Neural progenitor cell (in vitro differentiated cells): Measurements from ENCODE around the genes PTGDS, ENTPD2 and DPP7.

- RAMPAGE, long total RNA, result no peak
Observed at GRCh38 chr9:136602947-136603580, 57.2 kb upstream of the NOTCH1 start.

- RAMPAGE, long total RNA, result no peak
Observed at GRCh38 chr9:136603647-136604687, 58.1 kb upstream of the NOTCH1 start.

- RAMPAGE, long total RNA, result no peak
Observed at GRCh38 chr9:136671516-136672392, 9.0 kb downstream of the EGFL7 start.

DNA sequence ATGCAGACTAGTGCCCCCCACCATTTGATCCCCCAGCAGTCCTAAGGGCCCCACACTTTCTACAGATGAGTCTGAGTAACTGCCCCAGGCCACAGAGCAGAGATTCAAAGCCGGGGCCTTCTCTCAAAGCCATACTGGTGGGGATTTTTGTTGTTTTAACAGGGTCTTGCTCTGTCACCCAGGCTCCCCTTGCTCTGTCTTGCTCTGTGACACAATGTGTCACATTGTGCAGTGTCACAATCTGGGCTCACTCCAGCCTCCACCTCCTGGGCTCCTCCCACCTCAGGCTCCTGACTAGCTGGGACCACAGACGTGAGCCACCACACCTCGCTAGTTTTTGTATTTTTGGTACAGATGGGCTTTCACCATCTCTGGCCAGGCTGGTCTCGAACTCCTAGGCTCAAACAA is 8.7 kb downstream of the AGPAT2 start:
- RAMPAGE, long total RNA, result no peak

GRCh38 chr9:136788449-136789114 is 2.6 kb upstream of the TMEM141 start:
- RAMPAGE, long total RNA, result no peak

DNA sequence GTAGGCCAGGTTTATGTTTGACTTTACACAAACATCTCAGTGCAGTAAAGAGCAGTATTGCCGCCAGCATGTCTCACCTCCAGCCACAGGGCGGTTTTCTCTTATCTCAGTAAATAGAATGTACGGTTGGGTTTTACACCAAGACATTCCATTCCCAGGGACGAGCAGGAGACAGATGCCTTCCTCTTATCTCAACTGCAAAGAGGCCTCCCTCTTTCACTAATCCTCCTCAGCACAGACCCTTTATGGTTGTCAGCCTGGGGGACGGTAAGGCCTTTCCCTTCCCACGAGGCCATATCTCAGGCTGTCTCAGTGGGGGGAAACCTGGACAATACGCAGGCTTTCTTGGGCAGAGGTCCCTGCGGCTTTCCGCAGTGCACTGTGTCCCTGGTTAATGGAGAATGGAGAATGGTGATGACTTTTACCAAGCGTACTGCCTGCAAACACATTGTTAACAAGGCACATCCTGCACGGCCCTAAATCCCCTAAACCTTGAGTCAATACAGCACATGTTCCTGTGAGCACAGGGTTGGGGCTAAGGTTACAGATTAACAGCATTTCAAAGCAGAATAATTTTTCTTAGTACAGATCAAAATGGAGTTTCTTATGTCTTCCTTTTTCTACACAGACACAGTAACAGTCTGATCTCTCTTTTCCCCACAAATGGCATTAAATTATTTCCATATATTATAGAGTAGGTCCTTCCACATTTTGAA is 1.9 kb upstream of the TMEM141 start:
- RAMPAGE, long total RNA, result no peak

DNA sequence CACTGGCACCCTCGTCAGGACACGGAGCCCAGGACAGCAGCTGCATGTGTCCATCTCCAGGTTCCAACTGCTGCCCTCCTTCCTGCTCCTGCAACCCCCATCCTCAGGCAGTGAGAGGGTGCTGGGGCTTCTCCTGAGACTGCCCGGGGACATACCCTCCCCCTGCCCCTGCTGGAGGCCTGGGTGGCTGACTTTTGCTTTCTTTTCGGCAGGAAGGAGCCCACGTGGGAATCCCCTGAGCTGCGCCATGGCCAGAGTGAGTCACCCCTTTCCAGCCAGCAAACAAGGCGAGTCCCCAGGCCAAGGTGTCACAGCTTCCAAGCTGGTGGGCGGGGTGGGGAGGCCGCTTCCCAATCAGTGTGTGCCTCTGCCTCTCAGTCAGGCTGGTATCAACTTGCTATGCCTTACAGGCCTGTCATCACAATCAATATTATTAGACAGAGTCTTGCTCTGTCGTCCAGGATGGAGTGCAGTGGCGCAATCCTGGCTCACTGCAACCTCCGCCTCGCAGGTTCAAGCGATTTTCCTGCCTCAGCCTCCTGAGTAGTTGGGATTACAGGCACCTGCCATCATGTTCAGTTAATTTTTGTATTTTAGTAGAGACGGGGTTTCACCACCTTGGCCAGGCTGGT is 3.7 kb upstream of the TRAF2 start:
- RAMPAGE, long total RNA, result no peak

- RAMPAGE, long total RNA, result no peak
Observed at GRCh38 chr9:136900821-136901426, 14.6 kb downstream of the TRAF2 start.

- RAMPAGE, long total RNA, result no peak
Observed at GRCh38 chr9:136902368-136902947, 16.1 kb downstream of the TRAF2 start.

DNA sequence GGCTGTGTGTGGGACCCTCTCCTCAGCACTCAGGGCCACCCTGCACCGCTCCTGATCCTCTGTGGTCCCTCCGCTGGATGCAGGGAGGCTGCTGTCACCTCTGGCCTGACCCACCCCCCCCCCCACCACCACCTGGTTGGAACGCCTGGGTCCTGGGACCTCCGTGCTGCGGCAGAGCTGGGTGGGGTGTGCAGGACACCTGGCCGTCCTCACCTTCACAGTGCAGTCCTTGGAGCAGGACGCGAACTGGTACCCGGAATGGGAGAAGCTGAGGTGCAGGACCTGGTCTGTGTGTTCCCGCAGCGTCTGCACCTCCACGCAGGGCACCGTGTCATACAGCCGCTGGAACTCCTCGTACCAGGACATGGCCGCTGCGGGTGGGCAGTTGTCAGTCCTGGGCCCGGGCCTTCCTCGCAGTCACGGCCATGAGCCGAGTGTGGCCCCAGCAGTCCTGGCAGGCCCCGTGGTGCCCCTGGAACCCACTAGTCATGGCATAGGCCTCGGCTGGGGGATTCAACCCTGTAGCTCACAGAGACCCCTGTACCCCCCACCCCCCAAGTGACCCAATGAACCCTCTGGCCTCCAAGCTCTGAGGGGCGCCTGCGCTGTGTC is 1.3 kb downstream of the FBXW5 start:
- RAMPAGE, long total RNA, result no peak

- RAMPAGE, long total RNA, result no peak
Observed at GRCh38 chr9:136977116-136977915, at the start of gene PTGDS. PTGDS (plus strand) TSS chr9:136977504.

GRCh38 chr9:136995526-136996191 is 709 bp downstream of the CLIC3 start:
- RAMPAGE, long total RNA, result no peak

DNA sequence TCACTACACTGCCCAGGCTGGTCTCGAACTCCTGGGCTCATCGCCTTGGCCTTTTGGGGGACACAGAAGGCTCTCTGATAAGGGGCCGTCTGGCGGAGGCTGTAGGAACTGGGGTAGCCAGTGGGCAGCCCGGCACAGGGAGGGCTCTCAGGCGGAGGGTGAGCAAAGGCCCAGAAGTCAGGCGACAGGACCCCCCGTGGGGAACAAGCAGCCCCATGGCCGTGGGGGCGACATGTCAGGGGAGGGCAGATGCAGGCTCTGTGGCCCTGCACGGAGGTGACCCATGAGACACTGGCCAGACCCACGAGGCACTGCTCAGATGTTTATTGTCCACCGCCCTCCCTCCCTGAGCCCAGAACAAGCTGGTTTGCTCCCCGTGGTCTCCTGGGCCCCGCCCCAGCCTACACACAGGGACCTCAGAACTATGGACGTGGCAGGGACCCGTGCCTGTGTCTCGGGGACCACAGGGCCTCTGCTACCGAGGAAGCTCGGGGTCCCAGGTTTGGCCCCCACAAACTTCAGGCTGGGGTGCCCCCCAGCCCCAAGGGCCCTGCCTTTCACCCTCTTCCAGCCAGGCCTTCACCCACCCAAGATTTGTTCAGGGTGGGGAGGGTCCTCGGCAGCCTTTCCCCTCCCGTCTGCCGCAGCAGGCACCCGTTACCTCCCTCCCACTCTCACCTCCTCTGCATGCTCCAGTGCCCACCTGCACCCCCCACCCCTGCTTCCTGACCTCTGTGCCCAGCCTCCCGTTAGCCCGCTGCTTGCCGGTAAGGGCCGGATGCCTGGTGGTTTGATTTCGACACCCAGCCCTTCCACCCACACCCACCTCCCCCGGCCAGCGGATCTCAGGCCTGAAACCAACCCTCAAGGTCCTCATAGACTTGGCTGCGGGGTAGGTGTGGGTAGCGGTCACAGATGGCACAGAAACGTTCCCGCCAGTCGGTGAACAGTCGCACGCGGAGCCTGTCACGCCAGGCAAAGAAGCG is 1.7 kb downstream of the FUT7 start:
- RAMPAGE, long total RNA, result no peak

DNA sequence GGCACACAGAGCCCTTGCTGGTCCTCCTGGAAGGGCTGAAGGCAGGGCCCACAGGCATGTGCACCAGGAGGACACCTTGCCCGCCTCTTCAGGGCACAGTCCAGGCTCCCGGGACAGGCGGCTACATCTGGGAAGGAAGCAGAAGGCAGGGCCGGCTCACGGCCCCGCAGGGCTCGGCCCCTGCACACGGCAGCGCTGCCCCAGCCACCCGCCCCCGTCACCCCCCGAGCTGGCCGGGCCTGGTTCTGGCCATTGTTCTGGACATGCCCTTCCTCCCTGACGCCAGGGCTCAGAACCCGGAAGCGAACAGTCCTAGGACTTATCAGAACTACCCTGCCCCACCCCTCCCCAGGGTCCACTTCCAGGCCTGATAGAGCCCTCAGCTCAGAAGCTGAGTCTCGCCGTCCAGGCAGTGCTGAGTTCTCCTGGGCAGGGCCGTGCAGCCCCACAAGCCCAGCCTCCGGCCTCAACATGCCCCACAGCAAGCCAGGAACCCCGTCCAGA is 3.0 kb downstream of the NPDC1 start:
- RAMPAGE, long total RNA, result no peak

GRCh38 chr9:137053605-137054572 is at the start of gene ENTPD2:
ENTPD2 (minus strand) TSS chr9:137054061.
- RAMPAGE, long total RNA, result no peak

DNA sequence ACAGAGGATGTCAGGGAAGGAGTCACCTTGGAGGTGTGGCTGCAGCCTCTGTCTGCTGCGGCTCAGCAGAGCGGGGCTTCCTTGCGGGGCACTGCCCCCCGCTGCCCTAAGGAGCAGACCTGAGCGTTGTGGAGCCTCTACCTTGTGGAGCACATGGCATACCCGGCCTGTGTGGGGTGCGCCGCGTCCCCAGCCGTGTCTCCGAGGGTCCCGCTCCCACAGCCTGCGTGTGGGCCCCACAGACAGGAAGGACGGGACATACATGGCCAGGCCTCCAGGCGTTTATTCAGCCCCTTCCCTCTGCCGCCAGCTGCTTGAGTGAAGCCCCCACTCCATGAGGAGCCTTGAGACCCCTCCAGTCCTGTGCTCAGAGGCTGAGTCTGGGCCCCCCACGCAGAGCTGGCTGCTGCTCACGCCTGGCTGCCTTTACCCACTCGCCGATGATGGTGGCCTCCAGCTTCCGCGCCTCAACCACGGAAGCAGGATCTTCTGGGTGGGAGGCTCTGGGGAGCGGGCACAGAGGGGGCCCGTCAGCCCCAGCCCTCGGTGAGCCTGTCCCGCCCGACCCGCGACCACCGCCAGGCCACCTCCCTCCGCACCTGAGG is 4.2 kb downstream of the DPP7 start:
- RAMPAGE, long total RNA, result no peak

GRCh38 chr9:137113735-137114891 is at the start of gene DPP7:
DPP7 (minus strand) TSS chr9:137114733.
- RAMPAGE, long total RNA, result no peak

DNA sequence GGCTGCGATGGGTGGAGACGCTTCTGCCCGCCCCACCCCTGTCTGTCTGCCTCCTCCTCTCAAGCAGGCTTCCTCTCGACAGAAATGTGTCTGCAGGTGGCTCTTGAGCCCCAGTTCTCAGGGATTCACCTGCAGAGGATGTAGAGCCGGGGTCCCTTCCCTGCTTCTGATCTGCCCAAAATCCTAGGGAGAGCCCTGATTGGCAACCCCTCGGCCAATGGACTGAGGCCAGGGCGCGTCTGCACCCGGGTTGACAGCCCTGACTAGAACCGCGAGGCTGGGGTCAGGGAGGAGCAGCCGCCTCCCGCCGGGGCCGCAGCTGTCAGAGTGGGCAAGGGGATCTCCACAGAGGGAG is 2.5 kb upstream of the GRIN1 start:
- RAMPAGE, long total RNA, result no peak

DNA sequence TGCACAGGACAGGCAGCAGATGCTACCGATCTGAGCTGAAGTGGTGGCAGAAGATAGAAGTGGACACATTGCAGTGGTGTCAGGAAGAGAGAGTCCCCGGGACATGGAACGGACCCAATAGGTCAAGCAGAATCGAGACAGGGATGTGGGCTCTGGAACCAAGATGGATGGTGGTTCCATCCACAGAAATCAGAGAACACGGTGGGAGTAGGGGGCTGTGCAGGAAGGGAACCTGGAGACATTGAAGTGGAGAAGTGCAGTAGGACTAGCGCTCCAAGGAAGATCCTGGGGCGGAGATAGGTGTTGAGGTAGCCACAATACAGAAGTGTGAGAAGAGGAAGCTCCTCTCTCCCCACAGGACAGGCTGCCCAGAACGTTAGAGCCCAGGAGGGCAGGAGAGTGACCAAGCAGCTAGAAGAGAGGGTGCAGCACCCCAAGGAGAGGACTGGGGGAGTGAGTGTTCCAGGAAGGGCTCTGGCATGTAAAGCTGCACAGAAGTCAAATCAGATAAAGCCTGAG is 1.8 kb downstream of the NDOR1 start:
- RAMPAGE, long total RNA, result no peak

GRCh38 chr9:137221364-137222165 is 475 bp downstream of the RNF208 start:
- RAMPAGE, long total RNA, result no peak